ENCODE measurements around a stretch of chr3.

- RRBS: no CpG with 5 or more reads among the region's 3 CpGs
Observed at GRCh38 chr3:33090754-33091070, 6.2 kb downstream of the GLB1 start.

DNA sequence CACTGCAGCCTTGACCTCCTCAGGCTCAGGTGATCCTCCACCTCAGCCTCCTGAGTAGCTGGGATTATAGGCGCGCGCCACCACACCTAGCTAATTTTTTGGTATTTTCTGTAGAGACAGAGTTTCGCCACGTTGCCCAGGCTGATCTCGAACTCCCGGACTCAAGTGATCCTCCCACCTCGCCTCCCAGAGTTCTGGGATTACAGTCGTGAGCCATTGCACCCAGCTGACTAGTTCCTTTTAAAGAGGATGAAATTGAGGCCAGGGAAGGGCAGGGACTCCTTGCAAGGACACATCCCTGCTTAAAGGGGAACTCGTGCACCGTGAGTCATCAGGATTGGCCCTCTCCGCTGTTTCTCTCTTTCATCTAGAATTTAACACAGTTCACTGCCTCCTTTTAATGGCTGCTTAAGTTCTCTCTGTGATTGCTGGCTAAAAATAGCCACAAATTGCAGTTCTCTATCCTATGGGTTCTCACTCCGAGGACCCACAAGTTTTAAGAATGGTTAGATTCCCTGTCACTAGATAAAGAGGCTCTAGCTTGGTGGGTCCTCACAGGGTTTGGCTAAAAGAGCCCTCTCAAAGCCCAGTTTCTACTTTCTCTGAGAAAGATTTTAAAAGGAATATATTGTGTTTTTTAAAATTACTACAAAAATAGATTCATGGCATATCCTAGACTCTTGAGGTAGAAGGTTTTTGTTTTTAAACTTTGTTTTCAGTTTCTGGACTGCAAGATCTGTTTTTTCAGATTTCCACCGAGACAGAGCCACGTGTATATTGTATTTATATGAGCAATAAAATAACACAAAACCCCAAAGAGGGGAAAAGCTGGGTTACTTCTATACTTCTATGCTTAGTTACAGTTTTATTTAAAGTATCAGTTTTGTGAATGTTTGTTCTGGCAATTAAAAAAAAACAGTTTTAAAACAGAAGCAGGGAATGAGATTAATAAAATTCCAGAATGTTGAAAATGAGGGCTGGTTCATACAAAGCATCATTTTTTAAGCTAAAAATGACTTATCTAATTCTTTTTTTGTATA is 1.5 kb downstream of the CRTAP start:
- RRBS: no CpG with 5 or more reads among the region's 15 CpGs

DNA sequence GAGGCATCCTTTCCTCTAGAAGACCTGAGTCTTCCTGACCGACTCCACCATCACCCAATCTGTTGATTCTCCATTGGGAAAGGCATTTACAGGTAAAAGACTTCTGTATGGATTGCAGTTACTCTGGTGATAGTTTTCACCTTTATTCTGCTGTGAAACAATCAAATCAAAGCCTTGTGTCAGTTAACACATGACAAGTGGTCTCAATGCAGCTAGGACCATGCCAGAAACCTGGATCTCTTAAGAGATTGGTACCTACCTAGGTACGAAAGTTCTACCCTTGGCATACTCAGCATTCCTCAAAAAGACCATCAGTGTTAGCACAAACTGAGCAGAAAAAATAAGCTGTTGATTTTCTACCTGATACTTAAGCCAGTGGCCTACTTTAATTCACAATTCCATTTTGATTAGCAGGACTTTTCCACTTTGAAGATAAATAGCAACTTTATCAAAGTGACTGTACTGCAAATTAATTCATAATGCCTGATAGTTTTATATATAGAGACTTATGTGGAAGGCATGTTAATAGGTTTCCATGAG is 54.5 kb downstream of the UBP1 start:
- RRBS: no CpG with 5 or more reads among the region's 2 CpGs

- RRBS: no CpG with 5 or more reads among the region's 2 CpGs
Observed at GRCh38 chr3:33546693-33547478, 106.7 kb upstream of the UBP1 start.

DNA sequence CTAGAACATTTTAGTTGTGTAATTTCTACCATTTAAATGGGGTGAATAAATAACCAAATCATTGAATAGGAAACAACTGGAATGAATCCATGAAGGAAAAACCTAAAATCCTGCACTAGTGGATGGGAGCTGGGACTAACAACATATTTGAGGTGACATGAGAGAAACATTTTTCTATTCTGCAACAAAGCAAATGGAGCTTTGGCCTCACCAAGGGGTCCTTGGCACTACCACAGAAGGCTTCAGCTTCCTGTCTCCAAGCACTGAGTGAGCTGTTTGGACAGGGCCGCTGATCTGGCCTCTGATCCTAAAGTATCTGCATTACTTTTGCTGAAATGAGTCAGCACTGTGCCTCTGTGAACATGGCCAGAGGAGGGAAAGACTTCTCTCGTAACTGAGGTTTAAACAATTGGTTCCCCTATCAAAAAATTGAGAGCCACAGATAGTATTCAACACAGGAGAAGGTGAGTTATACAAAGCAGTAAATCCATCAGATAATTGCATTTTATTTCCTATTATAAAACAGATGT is 9.0 kb downstream of the ARPP21 start:
- RRBS: no CpG with 5 or more reads among the region's 2 CpGs

GRCh38 chr3:36318852-36319271 is 61.4 kb upstream of the STAC start:
- RRBS: no CpG with 5 or more reads among the region's 2 CpGs

GRCh38 chr3:36906496-36907121 is 38.2 kb downstream of the TRANK1 start:
- RRBS: no CpG with 5 or more reads among the region's 2 CpGs

GRCh38 chr3:37016491-37017598 is 23.5 kb downstream of the MLH1 start:
- RRBS: no CpG with 5 or more reads among the region's 22 CpGs

DNA sequence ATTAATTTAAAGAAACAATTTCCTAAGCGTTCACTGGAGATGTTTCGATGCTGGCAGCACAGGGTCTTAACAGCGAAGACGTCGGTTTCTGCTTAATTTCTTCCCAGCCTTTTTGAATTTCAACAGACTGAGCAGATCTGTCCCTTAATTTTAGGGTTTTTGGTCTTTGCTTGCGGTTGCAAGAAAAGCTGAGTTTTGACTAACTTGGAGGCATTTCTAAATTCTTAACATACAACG is 1.3 kb downstream of the GOLGA4 start:
- RRBS: no CpG with 5 or more reads among the region's 7 CpGs

GRCh38 chr3:37458366-37458936 is 6.5 kb downstream of the ITGA9 start:
- RRBS: no CpG with 5 or more reads among the region's 6 CpGs

DNA sequence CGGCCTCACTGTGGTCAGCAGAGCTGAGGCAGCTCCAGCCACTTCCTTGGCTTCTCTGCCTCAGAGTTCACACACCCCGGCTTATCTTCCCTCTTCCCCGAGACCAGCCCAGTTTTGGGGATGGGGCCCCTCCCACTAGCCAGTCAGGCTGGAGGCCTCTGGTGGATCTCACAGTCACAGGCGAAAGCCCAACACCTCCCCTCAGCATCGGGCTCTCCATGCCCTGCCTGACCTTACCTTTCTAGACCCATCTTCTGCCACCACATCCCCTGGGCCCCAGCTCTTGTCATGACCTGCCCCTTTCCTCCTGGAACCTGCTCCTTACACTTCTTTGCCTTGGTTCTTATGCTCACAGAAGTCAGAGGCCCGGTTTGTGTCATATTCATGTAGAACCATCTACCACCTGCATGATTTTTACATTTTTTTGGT is 93.7 kb downstream of the ITGA9 start:
- RRBS: no CpG with 5 or more reads among the region's 6 CpGs

- RRBS: no CpG with 5 or more reads among the region's 7 CpGs
Observed at GRCh38 chr3:37574602-37575149, 122.7 kb downstream of the ITGA9 start.

- RRBS: no CpG with 5 or more reads among the region's 8 CpGs
Observed at GRCh38 chr3:37721668-37722189, 140.0 kb upstream of the CTDSPL start.

DNA sequence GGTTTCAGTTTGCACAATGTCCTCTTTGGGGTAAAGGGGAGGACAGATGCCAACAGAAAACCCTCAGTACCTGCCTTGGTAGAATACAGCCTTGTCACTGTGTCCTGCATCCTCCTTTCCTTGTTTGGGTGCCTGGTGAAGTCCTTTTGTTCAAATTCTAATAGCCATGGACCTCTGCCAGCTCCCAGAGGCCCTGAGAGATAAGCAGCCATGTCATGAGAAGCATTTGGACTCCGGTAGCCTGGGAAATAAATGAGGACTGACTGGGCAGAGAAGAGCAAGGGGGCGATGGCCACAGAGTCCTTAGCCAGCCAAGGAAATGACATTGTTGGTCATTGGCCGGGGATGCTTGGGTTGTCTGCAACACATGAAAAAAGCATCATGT is 90.8 kb upstream of the CTDSPL start:
- RRBS: 51% methylated on average over 2 of the region's 3 CpGs

GRCh38 chr3:37863985-37864296 is 2.3 kb downstream of the CTDSPL start:
- RRBS: no CpG with 5 or more reads among the region's 1 CpG

- RRBS: no CpG with 5 or more reads among the region's 5 CpGs
Observed at GRCh38 chr3:37916167-37916649, 54.5 kb downstream of the CTDSPL start.

DNA sequence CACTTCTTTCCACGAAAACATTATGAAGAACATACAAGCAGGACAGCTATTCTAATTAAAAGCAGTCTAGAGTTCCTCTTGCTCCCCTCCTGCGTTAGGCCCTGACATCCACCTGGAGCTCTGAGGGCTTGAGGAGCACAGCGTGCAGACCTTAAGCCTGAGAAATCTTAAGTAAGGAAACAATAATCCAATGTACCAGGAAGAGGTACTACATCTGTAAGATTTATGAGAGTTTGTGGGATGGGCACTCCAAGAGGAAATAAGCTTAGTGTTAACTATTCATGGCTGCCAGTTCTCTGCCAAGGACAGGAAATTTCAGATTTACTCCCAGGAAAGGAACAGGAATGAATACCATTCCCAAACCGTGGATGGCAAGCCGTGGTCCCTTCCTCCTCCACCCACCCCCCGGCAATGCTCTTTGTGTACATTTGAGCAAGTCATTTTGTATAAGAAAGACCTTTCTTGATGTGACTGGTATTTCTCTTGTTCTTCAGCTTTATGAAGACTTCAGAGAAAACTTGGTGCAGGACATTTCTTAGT is 28.9 kb upstream of the VILL start:
- RRBS: no CpG with 5 or more reads among the region's 6 CpGs

DNA sequence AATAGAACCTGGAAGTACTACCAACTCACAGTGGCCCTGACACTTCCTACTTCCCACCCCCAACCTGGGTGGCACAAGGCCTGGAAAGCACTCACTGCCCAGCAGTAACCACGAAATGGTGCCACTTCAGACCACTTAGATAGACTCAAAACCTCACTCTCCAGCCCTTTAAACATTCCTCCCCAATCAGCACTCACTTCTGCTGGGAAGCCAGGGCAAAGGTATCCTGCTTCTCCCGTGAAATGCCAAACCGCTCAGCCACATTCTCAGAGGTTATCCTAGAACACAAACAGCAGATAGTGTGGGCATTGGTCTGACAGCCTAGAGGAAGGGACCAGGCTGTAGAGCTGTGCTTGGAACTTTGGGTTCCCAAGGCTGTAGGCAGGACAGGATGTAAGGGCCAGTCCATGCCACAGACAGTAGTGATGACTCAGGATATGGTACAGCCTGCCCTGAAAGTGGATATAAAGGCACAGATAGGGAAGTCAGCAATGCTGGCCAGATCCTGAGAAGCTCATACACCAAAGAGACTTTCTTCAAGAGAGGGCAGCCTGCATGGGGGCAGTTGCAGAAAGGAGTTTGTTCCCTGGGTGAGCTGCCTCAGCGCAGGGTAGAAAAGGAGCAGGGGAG is 9.2 kb downstream of the ACAA1 start:
- RRBS: no CpG with 5 or more reads among the region's 4 CpGs

- RRBS: no CpG with 5 or more reads among the region's 8 CpGs
Observed at GRCh38 chr3:38140470-38141006, 2.1 kb downstream of the MYD88 start.

DNA sequence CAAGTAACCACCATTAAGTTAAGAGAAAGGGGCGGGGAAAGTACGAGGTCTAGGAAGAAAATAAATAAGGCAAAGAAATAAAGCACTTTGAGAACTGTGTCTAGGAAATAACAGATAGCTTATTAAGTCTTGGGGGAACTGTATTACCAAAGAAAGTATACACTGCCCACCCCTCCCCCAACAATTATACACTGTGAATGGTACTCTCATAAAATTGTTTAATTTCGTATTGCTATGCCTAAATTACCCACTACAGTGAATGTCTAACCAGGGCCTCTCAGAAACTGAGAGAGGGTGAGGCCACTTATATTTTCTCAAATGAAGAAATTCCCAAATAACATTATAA is 3.8 kb upstream of the ACVR2B start:
- RRBS: no CpG with 5 or more reads among the region's 3 CpGs